Tibial nerve (tissue), 3 donors: Measurements from ENCODE around the gene ALDH8A1.

DNA sequence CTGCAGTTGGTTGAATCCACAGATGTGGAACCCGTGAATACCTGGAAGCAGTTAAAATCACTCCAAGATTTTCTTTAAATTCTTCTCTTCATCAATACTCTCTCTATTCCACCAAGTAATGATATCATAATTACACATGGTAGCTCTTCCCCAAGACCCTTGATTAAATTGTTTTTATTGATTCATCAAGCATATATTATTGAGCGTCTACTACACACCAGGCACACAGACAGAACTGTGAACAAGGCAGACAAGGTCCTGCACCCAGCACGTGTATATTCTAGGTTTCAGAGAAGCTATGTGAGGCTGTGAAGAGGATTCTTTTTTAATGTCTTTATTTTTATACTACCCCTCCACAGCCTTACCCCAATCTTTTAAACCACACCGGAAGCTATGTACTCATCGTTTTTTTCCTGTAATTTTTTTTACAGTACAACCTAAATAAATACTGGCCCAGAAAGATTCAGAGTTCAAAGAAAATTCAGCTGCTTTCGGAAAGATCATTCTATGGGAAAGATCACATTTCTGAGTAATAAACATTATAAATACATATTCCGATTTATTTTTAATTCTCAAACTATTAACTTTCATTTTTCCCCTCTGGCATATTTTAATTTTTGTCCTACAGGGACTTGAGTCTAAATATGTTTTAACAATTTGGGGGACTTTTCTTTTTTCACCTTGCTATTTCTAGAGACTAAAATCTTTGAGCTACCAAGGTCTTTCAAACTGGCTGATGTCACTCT, 10.0 kb downstream of the SGK1 start:
- PRO-cap, result no peak
- RAMPAGE, long total RNA, 3 experiments, result no peak in any of the 3 experiments

DNA sequence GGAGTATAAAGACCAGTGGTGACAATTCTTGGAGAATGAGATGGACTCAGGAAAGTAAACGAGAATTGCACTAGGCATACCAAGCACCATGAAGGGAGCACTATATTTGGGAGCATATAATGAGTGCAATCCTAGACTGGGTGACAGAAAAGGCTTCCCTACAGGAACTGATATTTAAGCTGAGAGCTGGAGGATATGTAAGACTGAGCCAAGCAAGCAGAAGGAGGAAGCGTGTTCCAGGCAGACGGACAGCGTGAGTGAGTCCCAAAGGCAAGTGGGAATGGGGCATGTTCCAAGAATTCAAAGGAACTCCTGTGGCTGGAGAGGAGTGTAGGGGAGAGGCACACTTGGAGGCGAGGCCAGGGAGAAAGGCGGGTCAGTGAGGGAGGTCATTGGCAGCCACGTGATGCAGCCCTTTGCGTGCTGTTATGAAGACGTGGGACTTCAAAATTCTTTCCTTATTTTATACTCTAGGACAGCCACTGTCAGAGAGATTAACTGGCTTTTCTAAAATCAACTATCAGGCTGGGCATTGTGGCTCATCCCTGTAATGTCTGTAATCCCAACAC, 27.9 kb upstream of the SGK1 start:
- PRO-cap, result no peak
- RAMPAGE, long total RNA, 3 experiments, result no peak in any of the 3 experiments

- PRO-cap, result no peak
- RAMPAGE, long total RNA, 3 experiments, result no peak in any of the 3 experiments
These were observed 119.4 kb upstream of the SGK1 start for GRCh38 chr6:134437145-134437945.

- PRO-cap, result no peak
- RAMPAGE, long total RNA, 3 experiments, result start-site peak on the minus strand in 1 of 3 experiments, at chr6:134539960-134539995 at its widest, 5 reads per replicate
These were observed 222.0 kb upstream of the SGK1 start for GRCh38 chr6:134539782-134540539.

DNA sequence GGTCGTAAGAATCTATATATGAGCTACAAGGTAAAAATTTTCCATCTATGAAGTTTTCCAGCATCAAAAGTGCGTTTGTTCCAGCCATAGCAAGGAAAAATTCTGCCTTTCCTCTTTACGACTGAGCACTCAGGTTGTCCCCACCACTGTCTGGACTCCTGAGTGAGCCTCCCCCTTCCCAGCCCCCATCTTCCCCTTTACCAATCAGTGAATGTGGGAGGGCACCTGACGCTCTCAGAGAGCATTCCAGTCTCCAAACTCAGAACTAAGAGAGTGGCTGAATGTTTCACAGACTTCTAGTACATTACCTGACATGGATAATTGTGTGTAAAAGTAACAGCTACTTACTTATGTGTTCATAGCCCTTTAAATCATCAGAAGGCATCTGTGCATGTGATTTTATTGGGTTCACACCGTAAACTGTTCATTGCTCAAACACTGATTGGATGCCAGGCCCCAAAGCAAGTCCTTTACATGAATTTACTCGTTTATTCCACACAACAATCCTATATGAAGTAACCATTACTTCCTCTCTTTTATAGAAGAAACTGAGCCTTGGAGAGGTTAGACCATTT, at the start of gene ALDH8A1:
ALDH8A1 (minus strand) TSS at position 136 of the 575 bp plus-strand sequence.
- PRO-cap, result no peak
- RAMPAGE, long total RNA, 3 experiments, result no peak in any of the 3 experiments

- PRO-cap, result no peak
- RAMPAGE, long total RNA, 3 experiments, result no peak in any of the 3 experiments
These were observed 39.5 kb downstream of the HBS1L start for GRCh38 chr6:135015145-135015557.

DNA sequence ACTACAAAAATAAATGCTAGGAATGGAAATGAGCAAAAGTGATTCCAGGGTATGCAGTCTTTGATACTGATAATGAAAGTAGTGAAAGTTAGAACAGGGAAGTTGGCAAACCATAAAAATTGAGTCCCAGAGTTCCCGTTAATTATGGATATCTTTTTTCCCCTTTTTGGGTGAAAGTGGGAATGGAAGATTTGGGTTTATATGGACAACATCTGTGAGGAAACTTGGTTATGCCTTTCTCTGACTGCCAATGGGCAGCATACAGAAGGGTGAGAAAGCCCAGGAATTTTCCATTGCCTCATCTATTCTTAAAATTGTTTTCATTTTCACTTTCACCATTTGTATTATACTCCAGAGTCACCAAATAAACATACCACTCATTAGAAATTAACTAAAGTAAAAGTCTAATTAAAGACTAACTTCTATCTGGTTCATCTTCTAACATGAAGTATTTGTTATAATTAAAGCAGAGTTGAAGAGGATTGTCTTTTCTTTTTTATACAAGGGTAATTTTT, 35.6 kb upstream of the MYB start:
- PRO-cap, result no peak
- RAMPAGE, long total RNA, 3 experiments, result no peak in any of the 3 experiments

- PRO-cap, result no peak
- RAMPAGE, long total RNA, 3 experiments, result no peak in any of the 3 experiments
These were observed 31.4 kb downstream of the MYB start for GRCh38 chr6:135212276-135213238.

- PRO-cap, result no peak
- RAMPAGE, long total RNA, 3 experiments, result no peak in any of the 3 experiments
These were observed 105.8 kb downstream of the MYB start for GRCh38 chr6:135286846-135287313.

DNA sequence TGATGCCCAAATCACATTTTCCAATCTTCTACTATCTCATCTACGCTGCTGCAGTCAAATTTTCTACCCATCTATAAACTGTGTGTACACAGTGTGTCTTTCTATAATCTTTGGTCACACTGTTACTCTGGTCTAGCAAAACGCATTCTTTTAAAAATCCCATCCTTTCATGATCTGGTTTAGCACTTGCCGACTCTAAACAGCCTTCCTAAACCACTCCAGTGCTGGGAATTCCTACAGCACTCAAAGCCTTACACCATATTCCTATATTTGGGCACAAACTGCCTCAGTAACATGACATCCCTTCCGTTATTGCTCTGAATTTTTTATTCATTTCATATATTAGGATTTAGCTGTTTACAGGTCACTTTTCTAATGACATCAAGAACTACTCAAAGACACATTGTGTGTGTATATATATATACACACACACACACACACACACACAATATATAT, 145.2 kb downstream of the AHI1 start:
- PRO-cap, result no peak
- RAMPAGE, long total RNA, 3 experiments, result no peak in any of the 3 experiments

- PRO-cap, result bidirectional peak, plus-strand start at chr6:135498421, minus-strand start at chr6:135498420
- RAMPAGE, long total RNA, 3 experiments, result no peak in any of the 3 experiments
These were observed 864 bp upstream of the AHI1 start for GRCh38 chr6:135498129-135499078.

- PRO-cap, result no peak
- RAMPAGE, long total RNA, 3 experiments, result no peak in any of the 3 experiments
These were observed 28.4 kb downstream of the PDE7B start for GRCh38 chr6:135879924-135880291.

DNA sequence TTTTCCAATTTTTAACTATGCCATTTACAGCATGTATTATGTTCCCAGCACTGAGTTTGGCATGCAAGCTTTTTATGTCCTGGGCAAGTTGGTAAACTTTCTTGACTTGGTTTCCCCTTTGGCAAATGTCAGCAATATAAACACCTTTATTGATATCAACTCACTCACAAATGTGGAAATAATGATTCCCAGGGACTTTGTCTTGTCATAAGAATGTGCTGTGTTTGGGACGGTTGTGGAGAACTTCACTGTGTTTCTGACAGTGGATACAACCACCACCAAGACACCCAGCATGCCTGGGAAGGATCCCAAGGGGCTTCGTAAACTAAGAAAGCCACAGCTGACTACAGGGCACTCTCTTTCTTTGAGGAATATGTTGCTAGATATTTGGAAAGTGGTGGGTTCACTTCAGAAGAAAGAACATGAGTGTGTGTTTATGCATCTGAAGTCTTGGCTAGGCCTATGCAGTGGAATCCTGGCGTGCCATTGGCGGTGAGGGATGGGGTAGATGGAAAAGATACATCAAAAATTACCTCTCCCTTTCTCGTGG, 187.5 kb downstream of the PDE7B start:
- PRO-cap, result no peak
- RAMPAGE, long total RNA, 3 experiments, result no peak in any of the 3 experiments

- PRO-cap, result no peak
- RAMPAGE, long total RNA, 3 experiments, result no peak in any of the 3 experiments
These were observed 136.3 kb downstream of the MTFR2 start for GRCh38 chr6:136113618-136114369.

DNA sequence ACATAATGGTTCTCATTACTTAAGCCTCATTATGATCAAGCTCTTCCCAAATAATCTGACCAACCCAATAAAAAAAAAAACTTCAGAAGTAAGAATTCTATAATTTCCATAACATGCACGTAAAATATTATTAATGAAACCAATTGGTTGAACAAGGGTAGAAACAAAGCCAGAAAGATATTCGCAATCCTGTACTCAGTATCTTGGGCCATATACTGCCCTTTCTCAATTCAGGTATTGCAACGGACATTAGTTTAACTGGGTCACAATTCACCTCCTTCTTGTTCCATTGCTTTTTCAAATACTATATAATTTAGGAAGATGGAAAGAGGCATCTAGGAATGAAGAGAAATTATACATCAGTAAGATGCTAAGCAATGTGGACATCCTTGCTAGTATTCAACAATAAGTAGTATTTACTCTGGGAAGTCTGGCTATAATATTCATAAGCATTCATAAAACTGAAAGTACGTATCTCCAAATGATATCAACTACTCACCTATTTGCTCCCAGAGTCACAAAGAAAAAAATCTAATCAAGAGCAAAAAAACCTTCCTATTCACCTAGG, 19.5 kb downstream of the BCLAF1 start:
- PRO-cap, result no peak
- RAMPAGE, long total RNA, 3 experiments, result no peak in any of the 3 experiments

- PRO-cap, result no peak
- RAMPAGE, long total RNA, 3 experiments, result no peak in any of the 3 experiments
These were observed 35.4 kb upstream of the BCLAF1 start for GRCh38 chr6:136324928-136325658.

GRCh38 chr6:136389333-136389573, 99.6 kb upstream of the BCLAF1 start:
- PRO-cap, result no peak
- RAMPAGE, long total RNA, 3 experiments, result no peak in any of the 3 experiments

DNA sequence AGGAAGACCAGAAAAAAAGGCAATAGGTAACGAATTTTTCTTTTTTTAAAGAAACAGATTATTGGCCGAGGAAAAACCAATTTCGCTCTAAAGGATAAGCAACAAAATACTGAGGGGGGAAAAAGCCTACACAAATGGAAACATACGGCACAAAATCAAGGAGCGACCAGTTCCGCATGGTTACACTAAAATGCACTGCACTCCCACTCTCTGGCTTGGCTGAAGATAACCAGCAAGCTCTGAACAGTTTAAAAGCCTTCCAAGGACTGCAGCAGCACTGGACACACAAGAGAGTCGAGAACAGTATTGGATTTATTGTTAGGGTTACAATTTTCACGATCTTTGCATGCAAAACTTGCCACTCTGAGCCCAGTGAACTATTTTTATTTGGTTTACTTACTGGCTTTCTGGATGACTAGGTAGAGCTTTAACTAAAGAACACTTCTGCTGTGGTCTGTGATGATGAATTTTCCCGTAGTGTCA, 938 bp upstream of the MAP7 start:
- PRO-cap, result no peak
- RAMPAGE, long total RNA, 3 experiments, result no peak in any of the 3 experiments

DNA sequence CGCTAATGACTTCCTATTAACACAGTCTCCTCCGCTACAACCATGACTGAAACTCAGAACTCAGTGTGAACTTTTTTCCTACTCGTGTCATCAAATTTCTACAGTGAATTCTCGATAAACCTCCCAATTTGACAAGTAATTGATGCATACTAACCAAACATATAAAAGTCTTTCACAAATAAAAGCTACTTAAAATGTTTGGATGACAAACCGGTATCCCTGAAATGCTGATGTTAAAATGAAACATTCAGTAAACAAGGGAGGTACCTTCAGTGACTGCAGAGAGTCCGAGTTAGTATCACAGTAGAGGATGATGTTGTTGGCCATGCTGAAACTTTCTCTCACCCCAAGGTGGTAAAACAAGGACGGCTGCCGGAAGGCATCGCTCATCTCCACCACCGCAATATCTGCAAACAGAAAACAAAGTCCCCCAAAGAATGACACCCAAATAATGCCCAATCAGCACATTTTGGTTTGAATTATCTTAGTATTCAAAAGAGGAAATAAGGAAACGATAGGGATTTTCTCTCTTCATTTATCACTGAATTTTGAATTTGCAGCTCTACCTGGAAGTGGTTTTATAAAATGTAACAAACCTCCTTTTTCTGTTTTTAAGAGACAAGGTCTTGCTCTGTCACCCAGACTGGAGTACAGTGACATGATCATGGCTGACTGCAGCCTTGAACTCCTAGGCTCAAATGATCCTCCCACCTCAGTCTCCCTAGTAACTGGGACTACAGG, 71.9 kb downstream of the MAP3K5 start:
- PRO-cap, result no peak
- RAMPAGE, long total RNA, 3 experiments, result no peak in any of the 3 experiments

GRCh38 chr6:136761419-136762694, 30.4 kb downstream of the MAP3K5 start:
- PRO-cap, result no peak
- RAMPAGE, long total RNA, 3 experiments, result no peak in any of the 3 experiments